A673 (cell line): ENCODE results near the gene APOL3.

DNA sequence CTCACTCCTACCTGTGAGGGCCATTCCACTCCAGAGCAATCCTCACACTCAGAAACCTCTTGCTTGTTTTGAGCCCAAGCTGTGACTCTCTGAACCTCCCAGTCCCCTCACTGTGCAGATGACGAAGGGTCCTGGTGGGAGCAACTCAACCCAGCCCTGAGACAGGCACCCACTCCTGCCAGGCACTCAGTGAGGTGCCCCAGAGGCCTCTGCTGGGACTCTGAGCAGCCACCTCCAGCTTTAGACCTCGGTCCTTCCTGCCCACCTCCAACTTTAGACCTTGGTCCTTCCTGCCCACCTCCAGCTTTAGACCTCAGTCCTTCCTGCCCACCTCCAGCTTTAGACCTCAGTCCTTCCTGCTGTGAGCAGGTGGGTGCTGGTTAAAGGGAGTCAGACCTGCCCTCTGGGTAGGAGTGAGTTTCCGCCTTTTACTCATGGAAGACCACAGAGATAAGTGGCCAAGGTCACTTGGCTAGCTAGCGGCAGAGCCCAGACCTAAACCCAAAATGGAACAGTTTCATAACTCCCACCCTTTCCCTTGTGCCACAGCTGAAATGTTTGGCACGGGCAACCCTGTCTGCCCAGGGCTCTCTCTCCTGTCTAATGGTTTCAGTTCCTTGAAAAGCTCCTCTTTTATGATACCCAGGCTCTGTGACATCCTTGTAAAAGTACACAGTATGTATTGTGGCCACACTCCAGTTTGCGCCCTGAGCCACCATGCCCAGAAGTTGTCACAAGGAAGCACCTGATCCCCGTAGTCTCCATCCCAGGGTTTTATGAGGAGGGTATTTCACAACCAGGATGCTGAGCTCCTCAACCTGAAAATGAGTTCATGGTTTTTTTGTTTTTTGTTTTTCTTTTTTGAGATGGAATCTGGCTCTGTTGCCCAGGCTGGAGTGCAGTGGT, 5.3 kb downstream of the MB start:
- PRO-cap, result no peak

DNA sequence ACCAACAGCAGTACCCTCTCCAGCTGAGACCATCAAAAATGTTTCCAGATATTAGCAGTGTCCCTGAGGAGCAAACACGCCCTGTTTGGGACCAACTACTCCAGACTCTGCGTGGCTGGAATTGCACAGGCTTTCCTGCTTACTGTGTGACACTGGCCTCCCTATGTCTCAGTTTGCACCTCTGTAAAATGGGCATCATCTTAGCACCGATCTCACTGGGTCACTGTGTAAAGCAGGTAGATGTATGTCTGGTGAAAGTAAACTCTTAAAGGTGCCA, 1.6 kb downstream of the APOL6 start:
- PRO-cap, result no peak

DNA sequence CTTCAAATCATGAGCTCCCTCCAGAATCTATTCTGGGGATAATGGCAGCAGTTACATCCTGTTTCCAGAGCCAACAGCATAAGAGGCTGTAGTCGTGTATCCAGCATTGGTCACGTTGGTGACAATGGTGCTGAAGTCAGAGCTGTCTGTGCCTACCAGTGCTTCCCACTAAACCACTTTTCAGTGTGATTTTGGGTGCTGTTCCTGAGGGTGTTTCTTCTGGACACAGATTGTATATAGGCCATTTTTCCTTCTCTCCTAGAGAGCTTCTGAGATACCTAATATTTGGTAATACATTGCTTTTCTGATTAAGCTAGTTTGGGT, 33.2 kb upstream of the APOL5 start:
- PRO-cap, result no peak

GRCh38 chr22:35882786-35883374, 145.7 kb downstream of the RBFOX2 start:
- PRO-cap, result no peak

DNA sequence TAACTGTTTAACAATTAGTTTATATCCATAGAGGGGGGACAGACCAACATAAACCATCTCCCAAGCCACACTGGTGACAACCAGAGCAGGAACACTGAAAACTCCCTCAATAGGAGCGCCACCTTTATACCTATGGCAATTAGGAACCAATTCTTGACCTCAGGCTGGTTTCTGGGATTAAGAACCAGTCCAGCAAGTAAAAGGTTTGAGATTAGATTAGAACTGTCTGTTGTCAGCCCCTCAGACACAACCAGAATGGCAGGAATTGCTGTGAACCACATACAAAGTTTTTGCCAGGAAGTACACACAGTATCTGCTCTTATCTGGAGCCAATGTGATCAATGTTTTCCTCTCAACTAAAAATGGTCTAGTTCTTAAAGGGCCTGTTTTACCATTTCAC, 55.3 kb downstream of the RBFOX2 start:
- PRO-cap, result no peak

DNA sequence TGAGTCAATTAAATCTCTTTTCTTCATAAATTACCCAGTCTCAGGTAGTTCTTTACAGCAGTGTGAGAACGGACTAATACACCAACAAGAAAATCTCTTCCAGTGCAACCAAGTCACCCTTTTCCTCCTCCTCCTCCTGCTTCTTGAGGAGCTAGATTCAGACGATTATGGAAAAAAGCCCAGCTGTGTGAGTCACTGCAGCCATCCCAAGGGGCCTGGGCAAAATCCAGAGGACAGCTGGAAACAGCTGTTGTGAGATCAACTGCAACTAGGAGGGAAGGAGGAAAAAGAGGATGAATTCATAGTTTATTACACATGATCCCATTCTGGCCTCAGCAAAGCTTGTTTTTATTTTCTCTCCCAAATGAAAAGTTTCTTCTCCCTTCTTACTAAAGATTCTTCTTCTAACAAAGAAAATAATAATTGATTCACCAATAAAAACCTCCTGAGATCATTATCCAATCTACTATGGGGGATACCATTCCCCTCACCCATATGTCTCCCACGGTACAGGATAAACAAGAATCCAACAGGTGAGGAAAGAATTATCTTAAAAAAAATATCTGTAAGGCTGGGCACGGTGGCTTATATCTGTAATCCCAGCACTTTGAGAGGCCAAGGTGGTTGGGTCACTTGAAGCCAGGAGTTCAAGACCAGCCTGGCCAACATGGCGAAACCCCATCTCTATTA, 32.7 kb downstream of the RBFOX2 start:
- PRO-cap, result bidirectional peak, plus-strand start at position 312 of the sequence, minus-strand start at position 145 of the sequence

DNA sequence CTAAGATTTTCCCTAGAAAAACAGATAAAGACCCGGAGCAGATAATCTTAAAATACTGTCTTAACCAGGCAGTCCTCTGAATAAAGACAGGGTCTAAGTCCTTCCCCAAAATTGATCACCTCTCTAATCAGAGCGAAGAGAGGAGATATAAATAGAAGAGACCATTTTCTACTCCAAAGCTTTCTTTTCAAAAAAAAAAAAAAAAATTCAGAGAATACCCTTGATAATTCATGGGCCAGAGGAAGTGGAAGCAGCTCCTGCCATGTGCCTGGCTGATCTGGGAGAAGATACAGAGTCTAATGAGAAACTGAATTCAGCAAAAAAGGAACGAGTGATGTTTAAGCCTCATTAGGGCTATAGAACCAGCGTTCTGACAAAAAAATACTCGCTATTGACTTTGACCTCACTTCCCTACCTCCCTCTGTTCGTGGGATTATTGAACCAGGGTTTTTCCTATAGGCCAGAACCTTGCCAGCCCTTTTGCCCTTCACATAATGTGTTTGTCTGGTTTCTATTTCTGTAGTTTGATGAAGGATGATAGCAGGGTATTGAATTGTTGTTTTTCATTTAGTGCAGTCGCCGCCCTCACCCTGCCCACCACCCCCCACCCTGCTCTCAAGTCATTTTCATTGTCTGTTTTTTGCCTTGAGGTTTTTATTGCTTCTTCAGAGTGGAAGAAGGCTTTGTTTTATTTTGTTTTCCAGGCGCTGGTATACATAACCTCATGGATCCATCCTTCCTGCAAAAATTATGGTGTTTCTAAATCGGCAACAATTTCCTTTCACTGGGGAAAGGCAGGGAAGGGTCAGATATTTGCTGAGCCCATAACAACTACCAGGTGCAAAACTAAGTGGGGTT, 7.6 kb upstream of the RBFOX2 start:
- PRO-cap, result no peak

GRCh38 chr22:36160330-36161030, at the start of gene APOL3:
APOL3 (minus strand) TSS chr22:36160755.
- PRO-cap, result no peak

- PRO-cap, result no peak
Measured at GRCh38 chr22:36283914-36284665, 31.2 kb downstream of the APOL1 start.

GRCh38 chr22:36299958-36300601, 47.1 kb downstream of the APOL1 start:
- PRO-cap, result no peak

DNA sequence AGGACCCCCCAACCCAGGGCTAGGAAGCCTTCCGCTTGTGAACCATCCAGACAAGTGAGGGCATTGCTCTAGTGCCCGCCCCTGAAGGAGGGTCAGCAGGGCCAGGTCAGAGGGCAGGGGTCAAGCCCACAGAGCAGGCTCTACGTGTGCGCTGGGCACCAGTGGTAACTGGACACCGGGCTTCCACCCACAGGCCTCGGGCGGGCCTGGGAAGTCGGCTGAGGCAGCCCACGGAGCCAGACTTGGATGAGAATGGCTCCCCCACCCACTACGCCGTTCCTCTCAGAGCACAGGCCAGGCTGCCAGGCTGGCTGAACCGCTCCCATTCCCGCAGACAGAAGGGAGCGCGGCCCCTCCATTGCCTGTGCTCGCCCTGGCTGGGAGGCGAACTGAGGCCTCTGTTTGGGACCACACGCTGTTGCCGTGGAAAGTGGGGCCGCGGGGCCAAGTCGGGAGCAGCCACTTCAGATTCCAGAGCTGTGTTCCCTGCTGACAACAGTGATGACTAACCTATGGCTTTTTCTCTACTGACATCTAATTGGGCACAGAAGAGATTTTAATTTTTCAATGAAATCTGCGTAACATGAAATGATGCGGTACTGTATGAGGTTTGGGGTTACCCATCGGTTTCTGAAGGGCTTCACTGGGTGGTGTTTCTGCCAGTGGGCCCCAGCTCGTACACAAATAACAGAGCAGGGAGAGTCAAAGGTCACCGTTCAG, 63.9 kb downstream of the MYH9 start:
- PRO-cap, result no peak

DNA sequence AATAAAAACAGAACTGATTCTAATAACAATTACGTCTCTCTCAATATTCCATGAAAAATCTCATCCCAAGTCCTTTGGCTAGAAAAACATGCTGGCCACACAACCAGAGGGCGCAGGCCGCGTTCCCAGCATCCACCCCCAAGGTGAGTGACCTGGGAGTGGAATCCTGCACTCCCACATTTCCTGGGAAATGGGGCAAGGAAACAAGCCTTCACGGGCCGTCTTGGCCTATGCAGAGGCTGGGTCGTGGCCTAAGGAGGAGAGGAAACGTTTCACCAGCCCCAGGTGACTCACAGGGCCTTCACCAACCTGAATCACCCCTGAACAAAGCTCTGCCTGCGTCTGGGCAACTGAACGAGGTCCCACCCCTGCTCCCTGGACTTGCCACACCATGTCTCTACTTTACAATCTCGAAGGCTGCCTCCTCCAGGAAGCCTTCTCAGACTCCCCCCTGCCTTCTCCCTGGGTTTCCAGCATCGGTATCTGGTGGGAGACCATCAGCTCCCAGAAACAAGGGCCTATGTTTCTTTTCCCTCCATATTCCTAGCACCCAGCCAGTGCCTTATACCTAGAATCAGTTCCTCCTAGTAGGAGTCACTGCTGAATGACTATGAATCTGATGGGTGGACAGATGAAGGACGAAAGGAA, 13.1 kb downstream of the MYH9 start:
- PRO-cap, result no peak

GRCh38 chr22:36469943-36470556, 11.4 kb downstream of the TXN2 start:
- PRO-cap, result no peak

GRCh38 chr22:36471007-36471908, 10.2 kb downstream of the TXN2 start:
- PRO-cap, result no peak

- PRO-cap, result no peak
Measured at GRCh38 chr22:36701321-36701747, 2.2 kb downstream of the CACNG2 start.

DNA sequence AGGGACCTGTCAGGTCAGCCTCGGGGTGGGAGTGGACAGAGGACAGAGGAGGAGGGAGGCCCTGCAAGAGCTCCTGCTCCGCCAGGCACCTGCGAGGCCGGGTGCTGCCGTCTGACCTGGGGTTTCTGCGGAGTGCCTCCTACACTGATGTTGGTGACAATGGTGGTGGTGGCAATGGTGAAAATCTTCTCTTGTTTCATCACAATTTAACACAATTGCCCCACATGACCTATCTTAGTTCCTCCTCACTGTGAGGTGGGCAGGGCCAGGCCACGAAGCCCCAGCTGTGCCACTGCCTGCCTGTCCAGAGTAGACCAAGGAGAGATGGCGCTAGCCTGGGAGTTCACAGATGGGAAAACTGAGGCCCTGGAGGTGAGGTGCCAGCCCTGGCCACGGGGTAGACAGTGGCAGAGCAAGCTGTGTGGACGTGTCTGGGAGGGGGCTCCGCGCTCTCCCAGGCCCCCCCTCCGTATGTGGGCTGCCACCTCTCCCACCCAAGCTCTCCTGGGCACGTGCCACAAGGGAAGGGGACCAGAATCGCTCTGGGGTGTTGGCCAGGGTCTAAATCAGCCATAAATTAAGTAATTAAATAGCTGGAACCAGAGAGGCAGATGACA, 10.1 kb downstream of the CSF2RB start:
- PRO-cap, result no peak

DNA sequence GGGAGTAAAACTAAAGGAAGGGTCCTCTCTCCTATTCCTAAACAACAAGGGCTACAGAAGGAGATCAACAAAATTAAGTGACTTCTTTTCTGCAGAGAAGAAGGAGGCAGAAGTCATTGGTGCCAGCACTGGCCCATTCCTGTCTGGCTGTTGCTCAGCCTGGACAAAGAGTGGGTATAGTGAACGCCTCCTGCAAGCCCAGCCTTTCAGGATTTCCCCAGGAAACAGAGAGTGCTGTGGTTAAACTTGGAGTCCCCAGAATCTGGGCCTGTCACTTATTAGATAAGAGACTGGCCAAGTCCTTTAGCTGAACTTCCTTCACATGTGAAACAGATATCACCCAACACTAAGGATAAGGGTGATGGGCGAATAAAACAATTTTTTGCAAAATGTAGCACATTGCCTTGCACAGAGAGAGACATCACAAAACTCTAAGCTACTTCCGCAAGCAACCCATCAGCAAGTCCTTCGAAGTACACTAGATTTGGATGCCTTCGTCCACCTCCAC, 755 bp upstream of the TEX33 start:
- PRO-cap, result no peak

DNA sequence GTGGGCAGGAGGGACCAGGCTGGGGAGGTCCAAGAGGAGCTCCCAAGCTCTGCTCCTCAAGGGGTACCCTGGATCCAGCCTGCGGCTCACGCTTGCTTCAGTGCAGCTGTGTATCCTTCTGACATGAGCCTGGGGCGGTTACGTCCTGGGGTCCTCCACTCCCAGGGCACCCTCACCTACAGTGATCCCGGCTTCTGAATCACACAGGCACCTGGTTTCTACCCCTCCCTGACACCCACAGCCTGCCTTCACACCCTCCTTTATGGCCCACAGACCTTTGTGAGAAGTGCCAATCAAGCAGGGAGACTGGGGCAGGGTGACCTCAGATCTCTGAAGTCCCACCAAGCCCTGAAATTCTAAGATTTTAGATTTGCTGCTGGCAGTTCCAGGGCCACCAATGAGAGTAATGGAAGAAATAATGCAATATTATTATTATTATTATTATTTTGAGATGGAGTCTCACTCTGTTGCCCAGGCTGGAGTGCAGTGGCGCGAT, 1.5 kb downstream of the MPST start:
- PRO-cap, result no peak

DNA sequence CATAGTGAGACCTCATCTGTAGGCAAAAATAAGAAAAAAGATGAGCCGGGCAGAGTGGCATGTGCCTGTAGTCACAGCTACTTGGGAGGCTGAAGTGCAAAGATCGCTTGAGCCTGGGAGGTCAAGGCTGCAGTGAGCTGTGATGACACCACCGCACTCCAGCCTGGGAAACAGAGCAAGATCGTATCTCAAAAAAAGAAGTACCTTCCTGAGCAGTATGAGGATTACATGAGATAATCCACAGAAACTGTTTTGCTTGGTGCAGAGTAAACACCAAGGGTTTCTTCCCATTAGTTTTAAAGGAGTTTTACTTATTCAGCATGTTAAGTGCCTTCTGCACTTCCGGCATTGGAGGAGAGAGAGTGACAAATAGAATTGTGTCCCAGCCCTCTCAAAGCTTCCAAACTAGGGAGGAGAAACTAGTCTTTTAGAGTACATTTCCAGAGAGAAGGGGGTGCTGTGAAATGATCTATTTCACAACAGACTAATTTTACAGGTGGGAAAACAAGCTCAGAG, 12.4 kb downstream of the MPST start:
- PRO-cap, result no peak

GRCh38 chr22:37147846-37148876, 1.6 kb downstream of the IL2RB start:
- PRO-cap, result no peak